GM23248 (cell line): ENCODE measurements around the gene MAF.

- RAMPAGE, long total RNA = no peak
Measured at GRCh38 chr16:75534641-75535488, 1.0 kb downstream of the CHST5 start.

- RAMPAGE, long total RNA = no peak
Measured at GRCh38 chr16:75593817-75594434, 27.7 kb downstream of the GABARAPL2 start.

- RAMPAGE, long total RNA = no peak
Measured at GRCh38 chr16:75653814-75654783, 6.5 kb downstream of the TERF2IP start.

DNA sequence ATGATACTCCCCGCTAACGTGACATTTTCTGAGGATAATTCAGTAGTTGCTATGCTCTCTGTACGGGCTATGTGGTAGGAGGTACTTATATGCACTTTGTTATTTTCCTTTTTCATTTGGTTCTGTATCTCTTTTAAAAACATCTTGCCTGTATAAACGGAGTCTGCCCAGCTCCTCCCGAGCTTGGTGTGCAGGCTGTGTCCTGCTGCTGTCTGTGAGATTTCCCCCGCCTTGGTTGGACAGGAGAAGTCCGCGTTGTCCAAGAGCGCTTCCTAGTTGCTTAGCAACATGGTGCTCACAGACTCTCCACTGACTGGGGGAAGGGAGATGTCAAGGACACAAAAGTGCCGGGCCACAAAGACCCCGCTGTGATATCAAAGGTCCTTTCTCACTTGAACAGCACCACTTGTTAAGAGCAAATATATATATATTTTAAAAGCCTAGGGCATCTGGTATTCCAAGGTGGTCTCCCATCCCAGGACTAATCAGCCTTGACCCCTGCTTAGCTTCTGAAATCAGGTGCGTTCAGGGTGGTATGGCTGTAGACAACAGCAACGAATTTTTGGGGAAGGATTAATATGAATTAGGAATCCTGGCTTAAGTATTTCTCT lies 134.4 kb upstream of the CPHXL start:
- RAMPAGE, long total RNA = no peak

- RAMPAGE, long total RNA = no peak
Measured at GRCh38 chr16:76393509-76393795, 116.3 kb downstream of the CNTNAP4 start.

GRCh38 chr16:77190107-77190820 lies 726 bp upstream of the MON1B start:
- RAMPAGE, long total RNA = no peak

DNA sequence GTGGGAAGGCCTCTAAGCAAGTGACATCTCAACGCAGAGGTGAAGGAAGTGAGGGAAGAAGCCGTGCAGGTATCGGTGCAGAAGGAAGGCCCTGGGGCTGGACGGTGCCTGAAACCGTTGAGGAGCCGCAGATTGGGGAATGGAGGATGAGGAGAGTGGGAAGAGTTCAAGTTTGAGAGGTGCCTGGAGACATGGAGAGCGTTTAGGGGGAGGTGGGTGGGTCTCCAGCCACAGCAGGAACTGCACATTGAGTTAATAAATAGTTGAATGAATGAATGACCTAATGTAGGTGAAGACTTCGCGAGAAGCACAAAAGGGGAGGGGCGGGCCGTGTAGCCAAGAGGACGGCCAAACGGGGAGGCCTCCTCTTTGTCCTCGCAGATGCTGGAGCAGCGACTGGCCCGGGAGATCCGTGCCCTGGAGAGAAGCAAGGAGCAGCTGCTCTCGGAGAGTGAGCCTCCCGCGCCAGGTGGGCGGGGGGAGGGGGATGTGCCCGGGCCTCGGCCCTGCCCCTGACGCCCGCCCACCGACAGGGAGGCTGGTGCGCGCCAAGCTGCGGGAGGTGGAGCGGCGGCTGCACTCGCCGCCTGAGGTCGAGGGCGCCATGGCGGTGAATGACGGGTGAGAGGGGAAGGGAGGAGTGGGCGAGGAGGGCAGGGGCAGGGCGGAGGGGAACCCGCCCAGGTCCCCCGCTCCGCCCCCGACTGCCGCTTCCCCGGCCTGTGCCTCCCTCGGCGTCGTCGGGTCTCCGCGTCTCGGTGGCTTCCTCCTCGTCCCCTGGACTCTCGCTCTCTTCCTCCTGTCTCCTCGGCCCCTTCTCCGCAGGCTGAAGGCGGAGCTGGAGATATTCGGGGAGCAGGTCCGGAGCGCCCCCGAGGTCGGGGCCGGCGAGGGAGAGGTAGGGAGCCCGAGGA lies 12.8 kb downstream of the SYCE1L start:
- RAMPAGE, long total RNA = no peak

DNA sequence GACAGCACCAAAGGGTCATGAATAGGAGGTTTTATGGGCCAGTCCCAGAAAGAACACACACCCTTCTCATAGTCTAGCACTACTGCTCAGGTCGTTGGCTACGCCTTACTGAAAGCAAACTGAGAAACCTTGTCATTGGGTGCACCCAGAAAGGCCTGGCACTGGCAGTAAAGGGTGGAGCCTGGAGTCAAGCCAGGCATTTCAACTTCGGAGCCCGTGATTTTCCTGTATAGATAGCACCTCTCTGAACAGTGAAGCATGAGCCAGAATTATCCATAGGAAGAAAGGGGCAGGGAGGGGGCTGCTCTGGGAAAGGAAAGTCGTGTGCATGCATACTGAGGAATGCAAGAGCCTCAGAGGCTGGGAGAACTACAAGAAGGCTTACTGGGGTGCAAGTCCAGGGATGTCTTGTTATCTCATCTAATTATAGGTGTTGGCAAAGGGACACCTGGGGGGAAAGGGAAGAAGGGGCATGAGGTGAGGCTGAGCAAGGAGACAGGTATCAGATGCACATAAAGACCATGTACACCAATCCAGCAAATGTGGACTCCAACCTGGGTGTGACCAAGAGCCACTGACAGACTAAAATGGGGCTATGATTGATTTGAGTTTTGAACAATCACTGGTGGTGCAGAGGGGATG lies 75.1 kb downstream of the VAT1L start:
- RAMPAGE, long total RNA = no peak

- RAMPAGE, long total RNA = no peak
Measured at GRCh38 chr16:78003123-78003488, 19.2 kb upstream of the CLEC3A start.

- RAMPAGE, long total RNA = no peak
Measured at GRCh38 chr16:78600828-78601512, 501.5 kb downstream of the WWOX start.

DNA sequence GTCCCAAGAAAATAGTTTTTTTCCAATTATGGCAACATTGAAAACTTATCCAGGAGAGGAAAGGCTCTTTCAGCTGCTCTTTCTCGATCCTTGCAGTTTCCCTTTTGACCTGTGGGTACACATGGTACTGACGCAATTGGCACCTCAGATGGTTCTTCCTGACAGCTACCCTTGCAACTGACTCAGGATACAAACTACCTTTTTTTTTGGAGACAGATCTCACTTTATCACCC lies 607.1 kb downstream of the WWOX start:
- RAMPAGE, long total RNA = no peak

- RAMPAGE, long total RNA = no peak
Measured at GRCh38 chr16:78895687-78896106, 704.8 kb downstream of the MAF start.

GRCh38 chr16:78896107-78896955 lies 704.2 kb downstream of the MAF start:
- RAMPAGE, long total RNA = no peak

DNA sequence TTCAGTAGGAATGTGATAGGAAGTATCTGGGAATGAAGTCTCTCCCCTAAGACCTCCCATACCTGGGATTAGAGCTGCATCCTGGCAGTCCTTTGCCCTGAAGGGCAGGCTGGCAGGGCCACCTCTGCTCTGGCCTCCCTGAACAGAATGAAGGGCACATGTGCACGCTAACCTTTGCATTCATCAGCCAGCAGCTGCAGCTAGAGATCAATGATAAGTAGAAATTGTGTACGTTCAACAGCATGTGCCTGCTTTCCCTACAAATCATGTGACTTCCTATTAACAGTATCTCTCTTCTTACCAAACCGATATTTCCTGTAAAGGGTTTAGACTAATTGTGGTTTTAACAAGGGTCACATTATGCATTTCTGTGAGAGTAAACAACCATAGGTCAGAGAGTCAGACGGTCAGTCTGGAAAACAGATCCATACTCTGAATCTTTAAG lies 219.6 kb downstream of the MAF start:
- RAMPAGE, long total RNA = no peak

DNA sequence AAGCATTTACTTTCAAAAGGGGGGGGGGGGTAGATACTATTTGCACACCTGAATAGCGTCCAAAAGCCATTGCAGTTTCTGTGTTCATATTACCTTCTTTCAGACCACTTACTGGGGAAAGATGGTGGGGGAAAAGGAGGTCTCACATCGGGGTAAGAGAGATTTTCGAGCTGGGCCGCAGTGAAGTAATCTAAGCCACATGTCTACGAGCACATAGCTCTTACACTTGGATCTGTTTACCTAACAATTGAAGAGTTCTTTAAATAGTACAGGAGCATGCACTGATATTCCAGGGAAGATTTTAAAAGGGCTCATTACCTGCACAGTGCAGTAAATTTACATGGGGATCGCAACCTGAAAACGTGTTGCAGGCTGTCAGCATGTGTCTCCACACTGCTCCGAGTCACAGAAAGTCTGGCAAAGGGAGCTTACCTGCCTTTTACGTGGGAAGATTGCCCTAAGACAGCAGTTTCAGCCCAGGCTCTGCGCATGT lies 12.6 kb downstream of the MAF start:
- RAMPAGE, long total RNA = no peak

GRCh38 chr16:79589360-79589752 lies 11.2 kb downstream of the MAF start:
- RAMPAGE, long total RNA = no peak

DNA sequence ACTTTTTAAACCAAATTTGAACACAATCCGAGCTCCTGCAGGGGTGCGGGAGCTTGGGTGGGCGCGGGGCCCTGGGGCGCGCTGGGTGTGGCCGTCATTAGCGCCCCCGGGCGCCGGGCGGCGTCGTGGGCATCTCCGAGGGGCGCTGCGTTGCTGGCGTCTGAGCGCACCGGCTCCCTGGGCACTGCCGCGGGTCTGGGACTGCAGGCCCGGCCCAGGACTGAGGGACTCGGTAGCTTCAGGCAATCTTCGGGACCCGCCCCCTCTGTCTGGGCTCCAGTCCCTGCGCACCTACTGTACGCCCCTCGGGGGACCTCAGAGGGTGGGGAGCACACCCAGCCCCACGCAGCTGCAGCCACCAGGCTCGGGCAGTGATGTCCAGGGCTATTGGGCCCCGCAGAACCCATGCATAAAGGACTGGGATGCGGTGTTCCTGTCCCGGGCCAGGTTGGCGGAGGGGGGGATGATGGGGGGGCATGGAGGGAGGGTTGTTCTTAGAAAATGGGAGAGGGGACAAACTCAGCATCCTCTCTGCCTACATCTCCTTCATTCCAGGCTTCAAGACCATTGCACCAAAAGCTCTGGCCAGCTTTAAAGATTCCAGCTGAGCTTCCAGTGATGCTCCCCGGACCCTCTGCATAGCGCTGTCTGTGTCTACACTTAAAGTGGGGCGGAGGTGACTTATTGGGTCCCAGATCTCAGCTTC lies 10.6 kb downstream of the MAF start:
- RAMPAGE, long total RNA = no peak

- RAMPAGE, long total RNA = no peak
Measured at GRCh38 chr16:79600113-79601023, at the start of gene MAF. Gene MAF, minus strand, starts transcription at chr16:79600737.

DNA sequence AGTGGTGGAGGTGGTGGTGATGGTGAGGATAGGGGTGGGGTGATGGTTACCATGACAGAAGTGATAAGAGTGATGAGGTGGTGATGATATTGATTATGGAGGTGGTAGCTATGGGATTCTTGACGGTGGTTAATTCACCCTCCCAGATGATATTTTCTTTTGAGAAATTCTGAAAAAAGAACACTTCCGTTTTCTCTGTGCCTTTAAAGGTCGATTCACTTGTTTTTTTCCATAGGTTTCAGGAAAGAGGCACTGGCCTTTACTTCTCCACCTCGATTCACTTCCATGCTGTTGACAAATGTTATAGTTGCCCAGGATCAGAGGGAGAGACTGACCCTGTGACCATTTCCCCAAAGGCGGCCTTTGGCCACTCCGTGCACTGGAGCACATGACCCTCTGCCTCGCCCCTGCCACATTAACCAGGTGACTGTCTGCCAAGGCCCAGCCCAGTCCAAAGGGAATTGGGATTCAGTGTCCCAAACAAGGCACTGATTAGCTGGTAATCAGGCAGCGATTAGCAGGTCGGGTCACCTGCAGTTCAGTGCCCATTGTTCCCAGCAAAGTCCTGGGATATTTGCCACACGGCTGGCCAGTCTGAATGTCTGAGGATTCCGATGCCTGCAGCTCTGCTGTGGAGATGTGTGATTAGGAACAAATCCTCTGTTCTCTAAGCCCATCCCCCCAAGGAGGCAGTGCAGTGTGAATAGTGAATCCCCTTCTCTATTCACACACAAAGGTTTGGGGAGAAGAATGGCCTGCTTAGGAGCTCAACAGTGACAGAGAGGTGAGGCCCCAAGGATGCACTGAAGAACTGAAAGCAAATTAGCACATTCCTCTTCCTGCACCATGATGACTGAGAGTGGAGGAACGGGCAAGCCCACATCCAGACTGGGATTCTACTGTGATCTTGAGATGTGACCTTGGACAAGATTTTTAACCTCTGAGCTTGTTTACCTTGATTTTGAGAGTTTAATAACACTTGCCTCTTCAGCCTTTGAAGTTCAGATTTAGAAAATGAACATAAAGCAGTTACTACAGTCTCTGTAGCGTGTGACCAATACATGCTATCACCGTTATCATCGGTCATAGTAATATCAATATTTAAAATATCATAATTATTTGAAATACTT lies 123.1 kb upstream of the MAF start:
- RAMPAGE, long total RNA = no peak

GRCh38 chr16:80046392-80046750 lies 445.8 kb upstream of the MAF start:
- RAMPAGE, long total RNA = no peak